GM19240 (cell line): ENCODE results near the gene CUL5.

DNA sequence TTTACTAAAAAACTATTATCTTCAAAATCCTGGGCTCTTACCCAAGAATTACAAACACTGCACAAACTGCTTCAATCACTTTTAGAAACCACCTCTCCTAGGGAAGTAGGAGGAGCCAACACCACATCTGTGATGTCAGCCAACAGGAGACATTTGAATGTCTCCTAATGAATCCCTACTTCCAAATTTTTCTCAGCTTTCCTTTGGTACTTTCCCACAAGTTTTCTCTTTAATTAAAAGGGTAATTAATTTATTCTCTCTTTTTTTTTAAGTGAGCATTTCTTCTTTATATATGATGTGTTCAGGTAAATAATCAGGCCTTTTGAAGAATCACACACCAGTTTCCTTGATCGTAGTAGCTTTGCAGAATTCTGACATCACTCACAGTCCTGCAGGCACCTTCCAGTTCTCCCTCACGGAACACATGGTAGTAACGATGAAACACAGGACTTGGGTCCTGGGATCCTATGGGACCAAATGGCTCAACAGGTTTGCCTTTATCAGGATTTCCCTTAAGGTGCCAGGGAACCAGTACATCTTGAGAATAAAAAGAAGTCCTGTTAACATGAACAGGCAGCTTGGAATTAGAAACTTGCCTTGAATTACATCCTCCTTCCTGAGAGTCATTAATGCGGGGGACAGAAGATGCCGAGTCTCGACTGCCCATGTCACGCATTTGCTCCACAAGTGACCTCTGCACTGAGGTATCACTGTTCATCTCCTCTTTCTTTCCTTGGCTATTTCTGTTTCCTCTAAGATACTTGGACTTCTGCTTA, 46.9 kb upstream of the CWF19L2 start:
- RRBS: no CpG with 5 or more reads among the region's 7 CpGs

- RRBS: no CpG with 5 or more reads among the region's 1 CpG
Measured at GRCh38 chr11:107747820-107748028, 35.9 kb upstream of the SLN start.

DNA sequence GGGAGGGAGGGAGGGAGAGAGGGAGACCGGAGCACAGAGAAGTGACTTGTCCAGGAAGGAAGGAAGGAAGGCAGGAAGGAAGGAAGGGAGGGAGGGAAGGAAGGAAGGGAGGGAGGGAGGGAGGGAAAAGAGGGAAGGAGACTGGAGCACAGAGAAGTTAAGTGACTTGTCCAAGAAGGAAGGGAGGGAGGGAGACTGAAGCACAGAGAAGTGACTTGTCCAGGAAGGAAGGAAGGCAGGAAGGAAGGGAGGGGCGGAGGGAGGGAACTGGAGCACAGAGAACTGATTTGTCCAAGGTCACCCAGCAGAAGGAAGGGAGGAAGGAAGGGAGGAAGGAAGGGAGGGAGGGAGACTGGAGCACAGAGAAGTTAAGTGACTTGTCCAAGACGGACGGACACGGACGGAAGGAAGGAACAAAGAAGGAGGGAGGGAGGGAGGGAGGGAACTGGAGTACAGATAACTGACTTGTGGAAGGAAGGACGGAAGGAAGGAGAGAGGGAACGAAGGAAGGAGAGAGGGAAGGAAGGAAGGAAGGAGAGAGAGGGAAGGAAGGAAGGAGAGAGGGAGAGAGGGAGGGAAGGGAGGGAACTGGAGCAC, 1.7 kb downstream of the SLC35F2 start:
- RRBS: no CpG with 5 or more reads among the region's 8 CpGs

DNA sequence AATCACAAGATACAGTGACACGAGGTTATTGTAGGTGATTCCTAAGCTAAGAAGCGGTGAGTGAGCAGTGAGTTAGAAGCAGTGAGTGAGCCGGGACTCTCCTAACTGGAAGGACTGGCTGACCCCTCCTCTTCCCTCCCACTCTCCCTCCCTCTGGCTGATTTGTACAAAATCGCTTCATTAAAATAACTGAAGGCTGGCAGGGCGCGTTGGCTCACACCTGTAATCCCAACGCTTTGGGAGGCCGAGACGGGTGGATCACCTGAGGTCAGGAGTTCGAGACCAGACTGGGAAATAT, 468 bp upstream of the SLC35F2 start:
- RRBS: no CpG with 5 or more reads among the region's 10 CpGs

GRCh38 chr11:107929191-107929546, 921 bp downstream of the RAB39A start:
- RRBS: no CpG with 5 or more reads among the region's 10 CpGs

DNA sequence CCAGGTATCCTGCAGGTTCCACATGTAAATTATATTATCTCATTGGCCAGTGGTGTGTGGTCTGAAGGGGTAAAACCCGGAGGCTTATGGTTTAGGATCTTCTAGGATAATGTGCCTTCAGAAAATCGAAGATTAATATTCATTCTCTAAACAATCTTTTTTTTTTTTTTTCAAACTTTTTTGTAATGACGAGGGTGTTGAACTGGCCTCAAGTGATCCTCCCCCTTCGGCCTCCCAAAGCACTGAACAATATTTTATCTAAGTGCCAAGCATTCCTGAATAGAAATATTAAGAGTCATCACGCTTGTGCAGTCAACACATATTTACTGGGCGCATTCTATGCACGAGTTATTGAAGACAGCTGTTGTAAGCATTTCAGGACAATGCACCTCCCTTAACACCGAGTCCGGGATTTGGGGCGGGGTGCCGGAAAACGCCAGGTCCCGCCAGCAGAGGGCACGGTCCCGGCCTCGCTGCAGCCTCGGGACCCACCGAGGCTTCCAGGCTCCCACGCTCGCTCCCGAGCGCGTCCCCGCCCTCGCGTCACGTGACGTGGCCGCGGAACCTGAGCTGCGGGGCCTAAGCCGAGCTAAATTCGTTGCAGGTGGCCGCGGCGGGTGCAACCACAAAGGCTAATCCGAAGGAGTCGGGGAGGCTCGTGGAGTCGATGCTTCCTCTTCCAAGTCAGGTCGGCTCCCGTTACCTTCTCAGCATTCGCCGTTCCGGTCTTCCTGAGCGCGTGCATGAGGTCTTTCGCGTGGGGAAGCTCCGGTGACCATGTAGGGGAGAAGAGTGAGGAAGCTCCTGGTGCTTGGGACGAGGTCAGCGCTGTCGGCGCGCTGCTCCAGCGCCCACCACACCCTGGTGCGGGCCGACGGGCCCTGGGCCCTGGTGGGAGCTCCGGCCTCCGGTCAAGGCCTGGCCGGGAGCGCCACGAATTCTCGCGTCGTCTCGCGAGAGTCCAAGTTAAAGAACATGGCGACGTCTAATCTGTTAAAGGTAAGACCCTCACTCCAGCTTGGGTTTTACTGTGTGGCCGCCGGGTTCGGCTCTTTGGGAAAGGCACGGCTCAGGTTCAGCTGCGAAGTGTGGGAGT, at the start of gene CUL5:
Gene CUL5 (plus strand): TSS at position 525 of the 1,096 bp plus-strand sequence.
- RRBS: 4% methylated on average over 20 of the region's 76 CpGs

GRCh38 chr11:108221142-108221861, 1.1 kb downstream of the NPAT start:
- RRBS: no CpG with 5 or more reads among the region's 15 CpGs

- RRBS: no CpG with 5 or more reads among the region's 7 CpGs
Measured at GRCh38 chr11:108496645-108497119, 1.5 kb downstream of the POGLUT3 start.

- RRBS: no CpG with 5 or more reads among the region's 43 CpGs
Measured at GRCh38 chr11:108592565-108593197, 887 bp downstream of the EXPH5 start.

GRCh38 chr11:110050113-110050475, 43.1 kb upstream of the ZC3H12C start:
- RRBS: 98% methylated on average over 4 of the region's 10 CpGs

DNA sequence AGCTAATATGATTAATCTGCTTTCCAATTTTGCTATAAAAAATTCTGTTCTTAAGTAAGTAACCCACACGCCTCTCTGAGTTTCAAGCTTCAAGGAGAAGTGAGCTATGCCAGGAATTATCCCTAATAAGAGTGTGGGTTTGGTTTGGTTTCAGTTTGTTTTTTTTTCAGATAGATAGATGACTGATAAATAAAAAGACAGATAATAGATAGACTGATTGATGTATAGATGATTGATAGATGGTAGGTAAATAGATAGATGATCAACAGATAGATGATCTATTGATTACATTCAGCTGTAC, 29.6 kb upstream of the ZC3H12C start:
- RRBS: no CpG with 5 or more reads among the region's 1 CpG

- RRBS: no CpG with 5 or more reads among the region's 7 CpGs
Measured at GRCh38 chr11:110095301-110095895, 2.2 kb downstream of the ZC3H12C start.

GRCh38 chr11:110230555-110231395, 65.6 kb downstream of the RDX start:
- RRBS: no CpG with 5 or more reads among the region's 4 CpGs

GRCh38 chr11:110362874-110363749, 66.6 kb upstream of the FDX1 start:
- RRBS: no CpG with 5 or more reads among the region's 7 CpGs

- RRBS: 1% methylated on average over 13 of the region's 44 CpGs
Measured at GRCh38 chr11:110430293-110431003, 700 bp downstream of the FDX1 start.

DNA sequence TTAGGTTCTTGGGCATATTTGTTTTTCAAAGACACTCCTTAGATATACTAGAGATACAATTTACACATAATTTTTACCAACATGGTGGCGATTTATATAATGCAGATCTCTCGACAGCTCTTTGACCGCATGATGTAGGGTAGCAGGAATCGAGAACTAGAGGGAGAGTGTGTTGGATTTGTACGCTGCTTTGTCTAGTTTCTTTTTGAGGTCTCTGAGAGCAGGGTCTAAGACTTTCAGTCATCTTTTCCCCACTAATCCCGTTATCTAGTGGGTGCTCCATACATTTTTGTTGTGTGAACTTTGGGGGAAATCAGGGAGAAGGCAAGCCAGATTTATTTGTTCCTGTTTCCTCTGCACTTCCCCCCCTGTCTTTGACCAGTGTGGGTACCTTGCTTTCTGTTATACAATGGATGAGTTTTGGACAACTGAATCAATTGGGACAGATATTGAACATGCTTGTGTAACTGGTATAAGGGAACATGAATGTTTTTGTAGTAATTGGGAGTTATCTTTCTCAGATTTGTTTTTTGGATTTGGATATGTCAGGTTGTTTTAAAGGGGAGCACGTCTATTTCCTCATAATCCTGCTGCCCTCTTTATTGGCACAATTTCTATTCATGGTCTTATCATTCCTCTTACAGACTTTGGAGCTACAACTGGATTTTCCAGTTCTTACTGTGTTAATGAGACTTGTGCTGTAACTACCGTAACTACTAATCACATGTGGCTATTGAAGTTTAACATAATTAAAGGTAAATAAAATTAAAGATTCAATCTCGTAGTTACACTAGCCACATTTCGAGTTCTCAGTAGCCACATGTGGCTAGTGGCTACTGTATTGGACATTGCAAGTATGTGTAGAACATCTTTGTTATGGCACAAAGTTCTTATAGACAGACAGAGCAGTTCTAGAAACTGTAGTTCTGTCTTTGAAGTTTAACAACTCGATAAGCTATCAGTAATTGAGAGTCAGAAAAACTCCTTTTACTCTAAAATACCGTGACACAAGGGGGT, 1.8 kb downstream of the FDX1 start:
- RRBS: no CpG with 5 or more reads among the region's 12 CpGs

DNA sequence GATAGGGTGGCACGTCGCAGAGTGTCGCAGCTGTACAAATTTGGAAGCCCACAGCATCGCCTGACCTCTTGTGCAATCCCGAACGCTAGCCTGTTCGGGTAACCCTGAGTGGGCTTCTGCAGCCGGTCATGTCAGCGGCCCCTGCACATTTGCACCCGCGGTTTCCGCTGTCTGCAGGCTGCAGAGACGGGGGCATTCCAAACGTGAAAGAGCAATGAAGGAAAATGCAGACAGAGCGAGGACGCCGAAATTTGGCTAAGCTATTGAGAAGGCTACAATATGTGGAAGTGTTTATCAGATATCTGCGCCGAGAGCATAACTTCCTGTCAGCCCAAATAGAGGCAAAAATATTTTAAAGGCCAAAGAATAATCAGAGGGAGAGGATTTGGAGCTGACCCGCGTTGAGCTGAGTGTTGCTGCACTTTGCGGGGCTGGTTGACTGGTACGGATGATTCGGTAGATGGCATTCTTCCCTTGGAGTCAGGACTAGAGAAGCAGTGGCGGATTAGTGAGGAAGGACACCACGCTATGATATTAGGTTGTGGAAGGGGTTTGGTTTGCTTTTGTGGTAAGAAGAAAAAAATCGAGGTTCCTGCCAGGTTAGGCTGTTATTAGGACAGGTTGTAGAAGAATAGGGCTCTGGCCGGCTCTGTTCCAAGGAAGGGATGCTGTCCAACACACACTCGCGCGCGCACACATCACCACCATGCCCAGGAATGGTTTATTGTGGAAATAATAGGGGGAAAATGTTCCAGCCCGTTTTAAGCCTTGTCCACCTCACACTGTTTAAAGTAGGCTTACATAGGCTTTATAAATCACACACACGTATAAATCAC, 895 bp upstream of the ARHGAP20 start:
- RRBS: no CpG with 5 or more reads among the region's 34 CpGs

- RRBS: 31% methylated on average over 14 of the region's 41 CpGs
Measured at GRCh38 chr11:111283810-111284644, 14.3 kb upstream of the POU2AF3 start.

GRCh38 chr11:111323986-111324917, 25.9 kb downstream of the POU2AF3 start:
- RRBS: no CpG with 5 or more reads among the region's 13 CpGs

DNA sequence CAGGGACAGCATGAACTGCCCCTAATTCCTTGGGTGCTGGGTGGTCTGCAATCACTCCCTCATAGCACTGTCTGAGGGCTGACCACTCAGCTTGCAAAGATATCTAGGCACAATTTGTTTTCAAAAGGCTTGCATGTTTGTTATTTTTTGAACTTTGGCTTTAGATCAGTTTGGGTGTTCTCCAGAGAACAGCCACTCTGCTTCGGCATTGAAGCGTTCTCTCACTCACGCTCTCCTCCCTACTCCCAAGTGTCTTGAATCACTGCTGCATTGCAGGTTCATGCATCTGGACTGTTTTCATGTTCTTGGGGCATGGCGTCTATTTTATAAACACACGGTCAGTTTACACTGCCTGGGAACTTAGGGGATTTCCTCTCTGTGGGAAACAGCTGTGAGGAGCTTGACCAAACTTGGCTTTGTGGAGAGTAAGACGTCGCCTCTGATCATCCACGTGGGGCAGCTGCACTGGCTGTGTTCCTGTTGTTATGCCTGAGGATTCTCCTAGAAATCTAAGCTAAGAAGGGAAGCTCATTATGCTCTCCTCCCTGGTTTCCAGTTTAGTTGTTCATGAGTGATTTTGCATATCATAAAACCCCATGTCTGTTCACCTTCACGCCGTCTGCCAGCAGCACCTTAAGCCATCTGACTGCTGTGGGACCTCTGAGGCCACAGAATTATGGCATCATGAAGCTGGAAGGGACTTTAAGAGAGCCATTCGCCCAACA, 38.6 kb upstream of the POU2AF1 start:
- RRBS: no CpG with 5 or more reads among the region's 11 CpGs